Bronchial lymph node (tissue), 1 donor: ENCODE measurements around a stretch of chr18.

DNA sequence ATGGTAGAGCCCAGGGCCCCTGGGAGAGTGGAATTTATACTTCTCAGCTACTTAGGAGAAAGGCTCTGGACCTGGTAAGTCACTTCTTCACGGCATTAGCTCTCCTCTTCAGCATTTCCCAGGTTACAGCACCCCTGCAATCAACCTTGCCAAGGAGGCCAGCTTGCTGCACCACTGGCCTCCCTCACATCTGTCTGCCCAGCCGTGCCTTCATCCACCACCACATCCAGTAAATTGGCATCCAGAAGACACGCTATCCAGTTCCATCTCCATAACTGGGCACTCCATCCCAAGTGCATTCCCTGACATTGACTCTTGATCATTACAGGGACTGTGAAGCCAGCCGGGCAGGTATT, 95.3 kb downstream of the LOXHD1 start:
- PRO-cap, result no peak

DNA sequence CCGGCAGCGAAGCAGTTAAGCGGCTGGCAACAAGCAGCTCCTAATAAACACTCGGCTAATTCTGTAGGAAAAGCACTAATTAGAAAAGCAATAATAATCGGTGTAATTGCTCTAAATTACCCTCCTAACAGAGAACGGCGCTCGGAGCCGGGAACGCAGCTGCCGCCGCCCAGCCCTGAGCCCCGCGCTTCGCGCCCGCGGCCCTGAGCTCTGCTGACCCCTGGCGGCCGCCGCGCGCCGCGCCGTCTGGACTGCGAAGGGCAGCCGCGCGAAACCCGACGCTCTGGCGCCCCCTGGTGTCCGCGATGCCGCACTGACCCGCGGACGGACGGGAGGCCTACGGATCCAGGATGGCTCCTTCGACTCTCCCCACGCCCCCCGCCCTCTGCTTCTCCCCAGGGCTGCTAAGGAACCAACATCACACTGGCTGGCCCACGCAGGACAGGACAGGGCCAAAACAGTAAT, 181.4 kb downstream of the SMAD2 start:
- PRO-cap, result no peak

- PRO-cap, result no peak
Measured at GRCh38 chr18:47754310-47754688, 176.2 kb downstream of the SMAD2 start.

GRCh38 chr18:47879292-47880018, 51.0 kb downstream of the SMAD2 start:
- PRO-cap, result no peak

GRCh38 chr18:47929658-47930127, 766 bp downstream of the SMAD2 start:
- PRO-cap, result no peak

GRCh38 chr18:48004417-48005145, 74.1 kb upstream of the SMAD2 start:
- PRO-cap, result no peak

- PRO-cap, result no peak
Measured at GRCh38 chr18:48022560-48023164, 92.2 kb upstream of the SMAD2 start.

DNA sequence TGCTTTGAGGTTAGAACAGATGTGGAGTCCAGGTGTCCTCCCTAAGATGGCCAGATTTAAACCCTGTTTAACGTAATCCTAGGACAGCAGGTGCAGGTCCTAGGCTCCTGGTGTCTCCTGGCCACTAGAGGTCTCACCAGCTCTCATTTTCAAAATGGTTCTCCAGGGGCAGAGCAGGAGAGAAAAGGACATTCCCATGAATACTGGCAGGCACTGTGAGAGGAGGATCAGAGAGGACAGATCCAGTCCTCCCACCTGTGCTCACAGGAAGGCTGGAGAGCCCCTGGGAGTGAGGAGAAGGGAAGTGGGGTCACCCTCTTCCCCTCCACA, 100.6 kb upstream of the SMAD2 start:
- PRO-cap, result no peak

DNA sequence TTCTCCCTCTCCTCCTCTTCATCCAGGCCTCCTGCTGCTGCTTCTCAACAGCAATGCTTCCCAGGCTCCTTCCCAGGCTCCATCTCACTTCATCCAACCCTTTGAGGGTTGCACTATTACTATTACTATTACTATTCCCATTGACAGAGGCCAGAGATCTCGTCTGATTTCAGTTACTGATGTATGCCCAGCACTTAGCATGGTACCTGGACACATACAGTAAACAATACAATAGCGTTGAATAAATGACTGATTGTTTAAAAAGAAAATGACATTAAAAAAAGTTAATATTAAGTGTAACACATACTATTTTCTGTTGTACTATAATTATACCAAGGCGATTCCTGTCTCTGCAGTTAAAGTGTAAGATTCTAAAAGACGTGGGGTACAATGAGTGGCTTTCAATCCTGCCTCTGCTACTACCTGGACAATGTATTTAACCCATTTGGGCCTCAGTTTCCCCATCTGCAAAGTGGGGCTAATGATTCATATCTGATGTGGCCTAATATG, 204.6 kb upstream of the SMAD2 start:
- PRO-cap, result no peak

GRCh38 chr18:48324630-48325156, 84.5 kb downstream of the ZBTB7C start:
- PRO-cap, result no peak

- PRO-cap, result no peak
Measured at GRCh38 chr18:48408051-48408738, 988 bp downstream of the ZBTB7C start.

GRCh38 chr18:48441675-48442127, 32.5 kb upstream of the ZBTB7C start:
- PRO-cap, result no peak

DNA sequence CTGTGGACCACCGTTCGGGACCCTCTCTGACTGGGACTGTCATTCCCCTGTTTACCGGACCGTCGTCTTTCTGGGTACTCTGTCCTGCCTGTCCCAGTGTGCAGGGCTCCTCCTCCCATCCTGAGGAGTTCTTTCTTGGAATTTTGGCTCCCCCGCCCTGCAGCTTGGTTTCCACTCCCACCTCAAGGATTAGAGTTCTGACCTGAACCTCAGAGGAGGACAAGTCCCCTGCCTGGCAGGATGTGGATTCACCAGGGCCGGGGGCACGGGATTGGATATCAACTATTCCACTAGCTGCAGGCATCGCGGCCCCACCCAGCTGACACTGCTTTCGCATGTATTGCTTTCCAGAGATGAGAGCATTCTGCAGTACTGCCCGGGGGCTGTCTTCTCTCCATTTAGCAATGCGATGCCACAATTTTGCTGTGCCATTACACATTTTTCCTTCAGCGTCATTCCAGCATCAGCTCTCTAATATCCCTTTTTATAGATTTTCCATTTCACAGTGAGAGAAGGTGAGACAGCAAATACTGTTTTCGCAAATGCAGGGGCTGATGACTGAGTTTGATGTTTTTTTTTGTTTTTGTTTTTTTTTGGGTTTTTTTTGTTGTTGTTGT, 41.9 kb downstream of the CTIF start:
- PRO-cap, result no peak

DNA sequence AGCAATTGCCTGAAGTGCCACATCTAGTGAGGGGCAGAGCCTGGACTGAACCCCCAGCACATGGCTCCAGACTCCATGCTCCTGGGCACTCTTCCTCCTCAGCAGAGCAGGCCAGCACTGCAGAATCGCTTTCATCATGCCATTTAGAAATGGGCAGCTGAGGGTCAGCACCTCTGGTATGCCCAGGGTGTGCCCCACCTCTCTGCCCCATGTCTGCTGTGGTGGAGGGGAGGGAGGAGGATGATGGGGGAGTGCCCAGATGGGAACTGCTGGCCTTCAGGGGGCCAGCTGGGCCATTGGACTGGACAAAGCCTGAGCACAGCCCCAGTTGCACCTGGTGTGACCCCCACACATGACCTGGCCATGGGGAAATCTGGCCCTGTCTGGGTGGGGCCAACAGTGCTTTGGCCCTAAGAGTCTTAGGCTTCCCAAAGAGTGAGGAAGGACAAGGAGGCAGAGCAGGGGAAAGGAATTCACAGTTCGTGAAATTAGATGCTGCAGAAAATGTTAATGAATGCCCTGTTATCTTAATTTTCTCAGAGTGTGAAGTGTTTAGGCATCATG, 44.1 kb downstream of the CTIF start:
- PRO-cap, result no peak

GRCh38 chr18:48589818-48590420, 51.1 kb downstream of the CTIF start:
- PRO-cap, result no peak

DNA sequence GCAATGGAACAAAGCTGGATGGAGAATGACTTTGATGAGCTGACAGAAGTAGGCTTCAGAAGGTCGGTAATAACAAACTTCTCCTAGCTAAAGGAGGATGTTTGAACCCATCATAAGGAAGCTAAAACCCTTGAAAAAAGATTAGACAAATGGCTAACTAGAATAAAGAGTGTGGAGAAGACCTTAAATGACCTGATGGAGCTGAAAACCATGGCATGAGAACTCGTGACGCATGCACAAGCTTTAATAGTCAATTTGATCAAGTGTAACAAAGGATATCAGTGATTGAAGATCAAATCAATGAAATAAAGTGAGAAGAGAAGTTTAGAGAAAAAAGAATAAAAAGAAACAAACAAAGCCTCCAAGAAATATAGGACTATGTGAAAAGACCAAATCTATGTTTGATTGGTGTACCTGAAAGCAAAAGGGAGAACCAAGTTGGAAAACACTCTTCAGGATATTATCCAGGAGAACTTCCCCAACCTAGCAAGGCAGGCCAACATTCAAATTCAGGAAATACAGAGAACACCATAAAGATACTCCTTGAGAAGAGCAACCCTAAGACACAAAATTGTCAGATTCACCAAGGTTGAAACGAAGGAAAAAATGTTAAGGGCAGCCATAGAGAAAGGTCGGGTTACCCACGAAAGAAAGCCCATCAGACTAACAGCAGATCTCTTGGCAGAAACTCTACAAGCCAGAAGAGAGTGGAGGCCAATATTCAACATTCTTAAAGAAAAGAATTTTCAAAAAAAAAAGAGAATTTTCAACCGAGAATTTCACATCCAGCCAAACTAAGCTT, 111.5 kb downstream of the CTIF start:
- PRO-cap, result no peak

GRCh38 chr18:48680385-48681577, 141.9 kb downstream of the CTIF start:
- PRO-cap, result bidirectional peak, plus-strand start at chr18:48681092, minus-strand start at chr18:48681059

GRCh38 chr18:48862569-48863088, 88.1 kb downstream of the SMAD7 start:
- PRO-cap, result no peak

DNA sequence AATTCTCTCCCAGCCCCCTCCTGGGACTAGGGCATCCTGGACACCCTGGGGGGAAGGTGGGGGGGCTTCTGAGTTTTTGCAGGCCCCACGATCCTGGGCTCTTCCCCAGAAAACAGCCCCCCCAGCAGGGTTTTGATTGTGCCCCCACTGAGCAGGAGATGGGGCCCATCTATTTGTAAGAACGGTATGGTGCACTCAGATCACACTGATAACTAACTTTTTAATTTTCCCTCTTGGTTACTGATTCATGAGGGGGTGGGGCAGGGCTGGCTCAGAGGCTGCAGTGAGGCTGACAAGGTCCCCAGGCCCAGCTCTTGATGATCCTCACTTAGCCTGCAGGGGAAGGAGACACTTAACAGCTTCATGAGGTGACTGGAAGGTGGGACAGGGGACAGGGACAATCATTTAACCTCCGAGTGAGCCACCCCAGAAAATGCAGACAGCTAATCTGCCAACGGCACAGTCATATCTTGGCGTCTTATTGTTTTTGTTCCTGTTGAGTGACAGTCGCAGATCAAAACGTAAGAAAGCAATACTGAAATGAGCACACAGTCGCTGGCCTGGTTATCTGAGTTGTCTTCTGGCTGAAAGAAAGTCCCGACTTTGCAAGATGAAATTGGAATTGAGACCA, 18.8 kb downstream of the SMAD7 start:
- PRO-cap, result no peak

- PRO-cap, result unidirectional peak, minus-strand start at chr18:48933173; bidirectional peak, plus-strand start at chr18:48933187, minus-strand start at chr18:48933173
Measured at GRCh38 chr18:48932756-48933536, 17.8 kb downstream of the SMAD7 start.